PFSK-1 (cell line): Measurements from ENCODE around the gene EHBP1.

GRCh38 chr2:62641222-62641975 lies 64.1 kb upstream of the EHBP1 start:
- RRBS, result no CpG with 5 or more reads among the region's 2 CpGs

GRCh38 chr2:62705117-62706077 lies at the start of gene EHBP1:
Gene EHBP1, plus strand, starts transcription at chr2:62705713.
- RRBS, result 1% methylated on average over 11 of the region's 68 CpGs

DNA sequence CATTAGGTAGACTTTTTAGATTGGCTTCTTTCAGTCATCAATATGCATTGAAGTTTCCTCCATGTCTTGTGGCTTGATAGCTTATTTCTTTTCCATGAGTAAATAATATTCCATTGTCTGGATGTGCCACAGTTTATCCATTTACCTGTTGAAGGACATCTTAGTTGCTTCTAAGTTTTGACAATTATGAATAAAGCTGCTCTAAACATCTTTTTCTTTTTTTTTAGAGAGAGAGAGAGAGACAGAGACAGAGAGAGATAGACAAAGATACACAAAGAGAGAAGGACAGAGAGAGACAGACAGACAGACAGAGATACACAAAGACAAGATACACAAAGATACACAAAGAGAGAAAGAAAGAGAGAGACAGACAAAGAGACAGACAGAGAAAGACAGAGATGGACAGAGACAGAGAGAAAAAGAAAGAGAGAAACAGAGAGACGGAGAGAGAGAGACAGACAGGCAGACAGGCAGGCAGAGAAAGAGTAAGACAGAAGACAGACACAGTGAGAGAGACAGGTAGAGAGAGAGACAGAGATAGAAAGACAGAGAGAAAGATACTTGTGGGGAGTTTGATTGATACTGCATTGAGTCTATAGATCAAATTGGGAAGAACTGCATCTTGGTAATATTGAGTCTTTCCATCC lies 25.0 kb downstream of the EHBP1 start:
- RRBS, result no CpG with 5 or more reads among the region's 1 CpG

DNA sequence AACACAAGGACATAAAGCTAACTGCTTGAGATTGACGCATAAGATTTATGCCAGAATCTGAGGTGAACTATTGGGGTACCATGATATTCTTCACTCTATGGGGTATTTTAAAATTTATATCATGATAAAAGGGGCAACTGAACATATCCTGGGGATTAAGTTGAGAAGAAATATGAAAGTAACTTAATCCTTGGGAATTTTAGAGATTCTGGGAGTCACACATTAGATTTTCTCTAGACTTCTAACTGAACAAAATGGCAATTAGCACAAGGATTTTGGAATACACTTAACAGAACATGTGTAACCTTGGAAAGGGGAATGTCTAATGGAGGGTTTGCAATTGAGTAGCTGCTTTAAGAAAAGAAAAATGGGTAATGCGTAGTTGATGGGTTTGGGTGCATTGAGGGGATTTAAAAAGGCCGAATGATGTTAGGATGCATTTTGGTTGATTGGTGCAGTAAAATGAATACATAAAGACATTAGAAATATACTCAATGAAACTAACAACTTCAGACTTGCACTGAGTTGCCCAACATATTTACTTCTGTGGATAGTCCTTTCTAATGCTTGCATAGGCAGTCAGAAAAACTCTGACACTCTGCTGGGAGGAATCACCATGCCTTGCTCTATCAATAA lies 24.9 kb upstream of the OTX1 start:
- RRBS, result no CpG with 5 or more reads among the region's 3 CpGs

- RRBS, result no CpG with 5 or more reads among the region's 5 CpGs
Measured at GRCh38 chr2:63581061-63581663, 7.1 kb downstream of the WDPCP start.

DNA sequence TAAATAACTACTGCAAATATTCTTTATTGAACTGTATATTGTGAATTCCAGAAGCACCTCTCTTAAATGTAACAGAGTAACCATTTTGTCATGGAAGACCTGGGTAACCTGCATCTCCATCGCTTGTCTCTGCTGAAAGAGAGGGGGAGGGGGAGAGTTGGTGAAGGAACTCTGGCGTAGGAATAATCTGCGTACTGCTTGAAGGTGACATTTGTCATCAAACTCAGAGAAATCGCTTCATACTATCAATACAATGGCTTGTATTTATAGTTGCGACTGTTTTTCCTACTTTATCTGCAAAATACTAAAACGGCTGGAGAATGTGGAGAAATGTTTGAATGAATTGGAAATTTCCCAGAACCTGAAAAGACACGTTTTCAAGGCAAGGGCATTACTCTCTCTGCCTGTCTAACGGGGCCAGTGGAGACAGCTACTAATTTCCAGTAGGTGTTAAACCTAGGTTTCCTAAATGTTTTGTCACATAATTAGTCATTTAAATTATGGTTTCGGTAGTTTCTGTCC lies 940 bp downstream of the MDH1 start:
- RRBS, result no CpG with 5 or more reads among the region's 9 CpGs

DNA sequence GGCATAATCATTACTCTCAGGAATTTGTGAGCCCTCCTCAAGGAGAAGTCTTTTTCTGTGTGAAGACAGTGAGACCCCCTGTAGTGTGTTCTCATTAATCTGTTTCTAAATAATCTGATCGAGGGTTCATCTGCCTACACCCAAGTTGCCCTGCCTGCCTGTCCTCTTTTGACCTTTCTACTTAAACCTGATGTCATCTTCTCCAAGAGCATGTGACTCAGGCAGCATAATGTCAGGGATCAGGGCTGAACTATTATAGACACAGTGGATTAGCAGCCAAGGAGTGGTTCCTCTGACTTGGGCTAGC lies 123.9 kb downstream of the MDH1 start:
- RRBS, result no CpG with 5 or more reads among the region's 1 CpG

DNA sequence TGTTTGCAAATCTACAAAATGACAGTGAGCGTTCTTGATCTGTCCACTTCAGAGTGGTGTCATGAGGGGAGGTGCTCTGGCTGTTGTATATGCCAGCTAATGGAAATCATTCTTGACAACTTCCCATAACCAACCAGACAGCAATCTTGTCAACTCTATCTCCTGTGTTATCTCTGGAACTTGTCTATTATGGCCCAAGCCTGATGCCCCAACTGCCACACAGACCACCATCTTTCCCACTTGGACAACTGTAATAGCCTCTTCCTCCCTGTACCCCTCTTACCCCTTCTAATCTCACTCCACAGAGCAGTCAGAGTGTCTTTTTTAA lies 120.5 kb upstream of the UGP2 start:
- RRBS, result no CpG with 5 or more reads among the region's 1 CpG

DNA sequence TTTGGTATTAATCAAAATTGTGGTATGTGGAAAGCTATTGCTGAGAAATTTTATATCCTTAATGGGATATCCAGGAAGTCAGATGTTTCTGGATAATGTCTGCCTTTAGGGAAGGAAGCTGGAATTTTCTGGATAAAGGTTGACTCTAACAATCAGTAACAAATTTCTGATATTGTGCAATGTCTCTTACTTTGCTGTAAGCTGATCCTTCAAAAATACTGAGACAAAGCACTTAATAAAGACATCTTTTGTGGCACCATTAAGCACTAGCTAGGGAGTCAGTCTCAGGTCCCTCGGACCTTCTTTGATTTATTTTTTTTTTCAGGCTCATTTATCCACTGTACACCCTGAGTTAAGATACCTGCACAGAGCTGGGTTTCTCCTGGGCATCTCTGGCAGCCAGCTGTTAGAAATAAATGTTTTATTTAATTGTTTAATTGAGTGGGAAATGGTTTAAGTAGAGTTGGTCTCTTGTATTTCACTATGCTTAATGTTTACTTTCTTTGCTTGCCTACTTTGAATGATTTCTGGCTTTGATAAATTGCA lies 100.6 kb upstream of the UGP2 start:
- RRBS, result no CpG with 5 or more reads among the region's 1 CpG

GRCh38 chr2:63842031-63842853 lies 546 bp downstream of the UGP2 start:
- RRBS, result no CpG with 5 or more reads among the region's 25 CpGs

DNA sequence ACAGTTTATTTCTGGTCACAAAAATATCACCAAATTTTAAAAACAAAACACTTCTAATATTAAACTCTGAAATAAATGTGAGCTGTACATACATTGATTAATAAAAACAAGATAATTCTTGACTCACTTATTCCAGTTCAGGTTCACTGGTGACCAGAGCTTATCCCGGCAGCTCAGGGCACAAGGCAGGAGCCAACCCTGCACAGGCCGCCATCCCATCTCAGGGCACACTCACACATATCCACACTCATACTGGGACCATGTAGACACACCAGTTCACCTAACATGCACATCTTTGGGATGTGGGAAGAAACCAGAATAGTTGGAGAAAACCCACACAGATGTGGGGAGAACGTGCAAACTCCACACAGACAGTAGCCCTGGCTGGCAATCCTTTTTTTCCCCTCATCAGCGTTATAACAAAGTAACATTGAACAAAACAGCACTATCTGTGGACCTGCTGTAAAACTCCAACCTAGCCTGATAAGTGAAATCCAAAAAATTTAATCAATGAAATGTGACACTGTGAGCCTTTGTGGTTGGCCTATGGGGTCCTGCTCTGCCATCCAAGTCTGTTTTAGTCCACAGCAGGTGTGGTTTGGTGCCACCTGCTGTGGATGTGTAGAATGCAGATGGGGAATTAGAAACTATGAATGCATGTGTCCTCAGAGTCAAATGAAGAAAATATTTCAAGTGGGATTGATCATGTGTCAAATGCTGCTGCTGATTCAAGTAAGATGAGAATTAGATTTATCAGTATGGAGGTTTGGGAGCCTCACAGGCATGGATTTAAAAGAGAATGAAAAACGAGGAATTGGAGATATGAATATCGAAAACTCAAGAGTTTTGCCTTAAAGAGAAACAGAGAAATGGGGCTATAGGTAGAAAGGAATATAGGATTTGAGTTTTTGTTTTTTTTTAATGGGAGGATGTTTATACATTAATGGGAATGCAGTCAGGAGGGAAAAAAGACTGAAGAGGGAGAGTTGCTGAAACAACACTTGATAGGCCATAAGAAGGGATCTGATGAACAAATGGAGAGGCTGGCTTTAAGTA lies 47.0 kb downstream of the UGP2 start:
- RRBS, result no CpG with 5 or more reads among the region's 6 CpGs

GRCh38 chr2:63966371-63967100 lies 52.7 kb downstream of the VPS54 start:
- RRBS, result no CpG with 5 or more reads among the region's 4 CpGs

DNA sequence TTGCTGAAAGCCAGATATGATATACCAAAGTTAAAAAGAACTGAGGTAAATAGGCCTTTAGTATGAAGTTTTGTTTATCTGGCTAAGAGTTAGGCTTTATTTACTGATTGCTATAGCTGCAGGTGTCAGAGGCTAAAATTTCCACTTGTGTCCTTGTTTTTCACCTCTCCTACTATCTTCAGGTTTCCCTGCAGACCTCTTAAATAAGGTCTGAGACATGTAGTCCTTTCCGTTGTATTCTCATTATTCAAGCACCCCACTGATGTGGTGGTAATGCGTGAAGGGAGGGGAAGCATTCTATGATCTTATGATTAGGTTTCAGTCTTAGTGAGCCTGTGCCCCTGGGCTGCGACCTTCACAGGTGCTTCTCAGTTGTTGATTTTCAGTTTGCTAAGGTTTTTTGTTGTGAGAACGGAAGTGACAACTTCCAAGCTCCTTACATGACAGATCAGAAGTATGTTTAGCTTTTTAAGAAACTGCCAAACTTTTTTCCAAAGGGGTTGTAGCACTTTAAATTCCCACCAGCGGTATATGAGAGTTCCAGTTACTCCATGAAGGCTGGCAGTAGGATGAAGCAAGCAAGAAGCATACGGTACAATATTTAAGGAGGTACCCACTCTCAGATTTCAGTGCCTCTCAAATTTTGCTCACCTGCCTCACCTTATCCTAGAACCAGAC lies 41.3 kb downstream of the VPS54 start:
- RRBS, result no CpG with 5 or more reads among the region's 6 CpGs

- RRBS, result no CpG with 5 or more reads among the region's 2 CpGs
Measured at GRCh38 chr2:64141376-64141996, 2.7 kb downstream of the PELI1 start.

DNA sequence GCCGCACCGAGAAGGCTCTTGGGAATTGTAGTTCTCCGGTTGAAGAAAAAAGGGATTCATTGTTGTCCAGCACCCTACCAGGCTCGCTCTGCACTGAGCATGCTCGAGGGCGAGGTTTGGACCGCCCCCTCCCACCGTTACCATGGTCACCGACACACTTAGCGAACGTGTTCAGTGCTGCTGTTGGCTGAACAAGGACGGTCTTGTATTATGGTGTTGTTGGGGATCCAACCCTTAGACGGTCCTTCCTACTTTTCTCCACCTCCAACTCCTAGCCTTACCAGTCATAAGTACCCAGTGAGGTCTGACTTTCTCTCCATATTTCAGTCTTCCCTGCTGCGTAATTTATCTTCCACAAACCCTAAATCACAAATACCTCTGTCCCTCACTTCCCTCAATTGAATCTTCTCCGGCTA lies 298 bp upstream of the PELI1 start:
- RRBS, result 2% methylated on average over 3 of the region's 15 CpGs

- RRBS, result no CpG with 5 or more reads among the region's 7 CpGs
Measured at GRCh38 chr2:64191918-64192380, 47.7 kb upstream of the PELI1 start.

GRCh38 chr2:64331209-64331702 lies 122.7 kb upstream of the LGALSL start:
- RRBS, result no CpG with 5 or more reads among the region's 5 CpGs

- RRBS, result no CpG with 5 or more reads among the region's 7 CpGs
Measured at GRCh38 chr2:64401317-64401841, 52.6 kb upstream of the LGALSL start.

DNA sequence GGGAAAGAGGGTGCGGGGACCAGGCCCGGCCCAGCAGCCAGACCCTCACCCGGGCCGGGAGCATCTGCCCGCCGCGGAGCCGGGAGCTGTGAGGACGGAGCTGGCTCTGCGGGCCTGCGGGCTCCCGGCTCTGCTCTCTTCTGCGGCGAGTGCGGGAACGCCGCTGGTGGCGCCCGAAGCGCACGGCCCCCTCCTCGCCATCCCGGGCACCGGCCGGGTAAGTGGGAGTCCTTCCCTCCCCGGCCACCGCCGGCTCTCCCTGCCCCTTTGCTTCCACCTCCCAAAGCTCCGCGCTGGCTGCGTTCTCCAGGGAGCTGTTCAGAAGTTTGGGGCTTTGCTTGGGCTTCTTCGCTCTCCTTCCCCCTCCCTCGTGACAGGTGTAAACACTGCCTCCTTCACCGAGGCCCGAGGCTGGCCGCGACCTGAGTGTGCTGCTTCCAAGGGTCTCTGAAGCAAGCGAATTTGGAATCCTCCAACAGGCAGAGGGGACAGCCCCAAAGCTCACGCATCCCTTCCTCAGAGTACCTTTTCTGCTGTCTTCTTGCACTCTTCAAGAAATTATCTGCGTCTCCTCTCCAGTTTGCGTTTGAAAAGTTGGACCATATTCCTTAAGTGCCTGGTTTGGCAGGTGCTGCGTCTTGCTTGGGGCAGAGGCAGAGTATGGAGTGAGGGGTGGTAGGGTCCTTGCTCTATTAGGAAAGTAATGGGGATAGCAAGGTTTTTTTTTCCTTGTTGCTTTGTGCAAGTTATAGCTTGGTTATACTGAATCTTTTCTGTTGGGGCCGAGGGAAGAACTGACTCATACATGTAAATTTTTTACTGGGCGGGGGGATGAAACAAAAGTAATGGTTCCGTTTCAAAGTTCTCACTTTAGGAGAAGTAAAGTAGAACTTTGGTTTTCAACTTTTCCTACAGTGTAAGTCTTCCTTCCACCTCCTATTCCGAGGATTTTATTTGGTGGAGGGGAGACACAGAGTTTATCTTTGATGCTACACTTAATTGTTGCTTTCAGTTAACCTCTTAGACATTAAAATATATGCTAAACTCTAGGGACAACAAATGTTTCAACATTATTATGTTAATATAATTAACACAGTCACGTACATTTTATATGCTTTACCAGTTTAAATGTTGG lies 887 bp downstream of the AFTPH start:
- RRBS, result under 1% methylated on average over 15 of the region's 47 CpGs